Cerebral cortex (tissue), 2 donors: ENCODE data around the gene YY1.

GRCh38 chr14:99478570-99478993 lies 2.1 kb downstream of the SETD3 start:
- PRO-cap, 2 experiments, result no peak in any of the 2 experiments

DNA sequence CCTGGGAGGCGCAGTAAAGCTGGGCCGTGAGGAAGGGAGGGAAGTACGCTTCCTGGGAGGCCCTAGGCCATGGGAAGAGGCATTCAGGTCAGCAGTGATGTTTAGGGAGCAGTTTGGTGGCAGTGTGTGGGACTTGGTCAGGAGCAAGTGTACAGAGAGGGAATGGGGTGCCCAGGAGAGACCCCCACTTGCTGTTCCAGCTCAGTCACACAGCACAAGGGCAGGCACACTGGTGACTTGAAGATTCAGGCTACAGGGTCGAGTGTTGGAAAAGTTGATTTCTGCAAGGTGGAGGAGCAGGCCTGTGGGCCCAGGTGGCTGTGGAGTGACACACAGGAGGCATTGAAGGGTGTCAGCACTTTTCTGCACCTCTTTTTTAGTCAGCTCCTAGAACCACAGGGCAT lies 27.3 kb downstream of the CCNK start:
- PRO-cap, 2 experiments, result no peak in any of the 2 experiments

- PRO-cap, 2 experiments, result no peak in any of the 2 experiments
Observed at GRCh38 chr14:99524106-99524433, 42.9 kb downstream of the CCNK start.

DNA sequence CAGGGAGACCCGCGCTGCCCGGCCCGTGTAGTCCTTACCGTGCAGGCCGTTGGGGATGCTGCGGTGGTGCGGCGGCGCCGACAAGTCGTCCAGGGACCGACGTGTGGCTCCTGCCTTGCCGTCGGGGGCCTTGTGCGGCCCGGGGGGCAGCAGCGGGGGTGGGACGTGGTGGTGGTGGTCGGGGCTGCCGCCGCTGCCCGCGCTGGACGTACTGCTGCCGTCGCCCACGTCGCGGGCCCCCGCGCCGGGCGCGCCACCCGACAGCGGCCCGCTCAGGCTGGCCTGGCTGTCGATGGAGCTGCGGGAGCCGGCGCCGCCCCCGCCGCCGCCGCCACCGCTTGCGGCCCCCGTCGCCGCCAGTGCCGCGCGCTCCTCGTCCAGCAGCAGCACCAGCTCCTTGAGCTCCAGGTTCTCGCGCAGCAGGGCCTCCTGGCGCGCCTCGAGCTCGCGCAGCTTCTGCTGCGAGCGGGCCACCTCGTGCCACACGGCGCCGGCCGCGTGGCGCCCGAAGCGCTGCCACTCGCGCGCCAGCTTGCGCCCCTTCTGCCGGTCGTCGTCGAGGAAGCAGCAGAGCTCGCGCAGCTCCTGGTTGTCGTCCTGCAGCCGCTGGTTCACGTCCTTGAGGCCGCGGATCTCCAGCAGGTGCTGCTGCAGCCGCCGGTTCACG lies 745 bp downstream of the CCDC85C start:
- PRO-cap, 2 experiments, result no peak in any of the 2 experiments

GRCh38 chr14:99670824-99671692 lies 13.0 kb upstream of the CYP46A1 start:
- PRO-cap, 2 experiments, result peak in 1 of 2 experiments; most common minus-strand start chr14:99671441 (in 1)

- PRO-cap, 2 experiments, result no peak in any of the 2 experiments
Observed at GRCh38 chr14:99672516-99672877, 11.6 kb upstream of the CYP46A1 start.

DNA sequence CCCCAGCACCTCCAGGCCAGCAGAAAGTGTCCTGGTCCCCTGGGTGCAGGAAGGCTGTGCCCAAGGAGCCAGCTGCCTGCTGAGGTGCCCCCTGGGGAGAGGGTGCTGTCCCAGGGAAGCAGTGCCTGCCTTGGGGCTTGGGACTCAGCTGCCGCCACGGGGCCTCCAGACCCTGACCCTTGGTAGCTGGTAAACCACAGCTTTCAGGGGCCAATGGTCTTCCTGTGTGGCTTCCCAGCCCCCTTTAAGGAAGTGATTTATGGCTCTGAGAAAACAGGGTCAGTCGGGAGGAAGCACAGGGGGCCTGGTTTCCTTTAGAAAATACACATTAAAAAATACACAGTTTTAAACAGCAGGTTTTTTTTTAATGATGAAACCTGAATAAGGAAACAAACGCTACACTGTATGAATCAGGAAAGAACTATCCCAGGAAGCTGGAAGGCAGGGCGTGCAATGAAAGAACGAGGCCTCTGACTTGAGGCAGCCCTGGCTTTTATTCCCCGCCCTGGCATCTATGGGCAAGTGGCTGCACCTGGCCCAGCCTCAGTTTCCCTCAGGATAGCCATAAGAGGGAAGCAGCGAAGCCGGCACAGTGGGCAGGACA lies 40.6 kb upstream of the EML1 start:
- PRO-cap, 2 experiments, result no peak in any of the 2 experiments

DNA sequence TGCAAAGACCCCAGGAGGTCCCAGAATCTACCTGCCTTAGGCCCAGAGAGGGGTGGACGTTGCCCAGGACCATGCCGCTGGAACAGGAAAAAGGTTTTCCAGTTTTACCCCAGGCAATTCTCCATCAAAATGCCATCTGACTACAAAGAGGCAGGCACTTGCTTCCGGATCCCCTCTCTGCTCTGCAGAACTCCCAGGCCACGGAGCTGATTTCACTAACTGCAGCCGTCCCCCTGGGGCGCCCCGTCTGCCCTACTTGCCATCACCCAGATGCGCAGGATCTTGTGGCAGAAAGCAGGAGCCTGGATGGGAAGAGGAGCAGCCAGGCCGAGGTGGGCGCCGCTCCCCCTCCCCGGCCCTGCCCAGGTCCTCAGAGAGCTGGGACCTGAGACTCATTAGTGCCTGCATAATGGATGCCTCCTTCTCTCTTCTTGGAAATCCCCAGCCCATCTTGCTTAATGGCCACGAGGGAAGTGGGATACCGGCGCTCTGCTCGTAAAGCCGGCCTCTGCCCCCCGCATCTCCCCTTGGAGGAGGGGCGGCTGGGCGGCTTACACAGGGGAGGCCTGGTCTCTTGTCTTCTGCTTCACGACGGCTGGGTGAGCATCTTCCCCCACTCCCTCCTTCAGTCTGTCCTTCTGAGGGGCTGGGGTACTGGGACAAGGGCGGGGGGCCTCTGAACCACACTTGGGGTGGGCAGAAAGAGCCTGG lies 19.6 kb upstream of the EML1 start:
- PRO-cap, 2 experiments, result no peak in any of the 2 experiments

GRCh38 chr14:99943664-99944138 lies 121.5 kb upstream of the EVL start:
- PRO-cap, 2 experiments, result no peak in any of the 2 experiments

GRCh38 chr14:100030387-100031241 lies 34.6 kb upstream of the EVL start:
- PRO-cap, 2 experiments, result peak in 1 of 2 experiments; most common minus-strand start chr14:100030584 (in 1)

GRCh38 chr14:100073774-100074211 lies 8.6 kb downstream of the EVL start:
- PRO-cap, 2 experiments, result no peak in any of the 2 experiments

DNA sequence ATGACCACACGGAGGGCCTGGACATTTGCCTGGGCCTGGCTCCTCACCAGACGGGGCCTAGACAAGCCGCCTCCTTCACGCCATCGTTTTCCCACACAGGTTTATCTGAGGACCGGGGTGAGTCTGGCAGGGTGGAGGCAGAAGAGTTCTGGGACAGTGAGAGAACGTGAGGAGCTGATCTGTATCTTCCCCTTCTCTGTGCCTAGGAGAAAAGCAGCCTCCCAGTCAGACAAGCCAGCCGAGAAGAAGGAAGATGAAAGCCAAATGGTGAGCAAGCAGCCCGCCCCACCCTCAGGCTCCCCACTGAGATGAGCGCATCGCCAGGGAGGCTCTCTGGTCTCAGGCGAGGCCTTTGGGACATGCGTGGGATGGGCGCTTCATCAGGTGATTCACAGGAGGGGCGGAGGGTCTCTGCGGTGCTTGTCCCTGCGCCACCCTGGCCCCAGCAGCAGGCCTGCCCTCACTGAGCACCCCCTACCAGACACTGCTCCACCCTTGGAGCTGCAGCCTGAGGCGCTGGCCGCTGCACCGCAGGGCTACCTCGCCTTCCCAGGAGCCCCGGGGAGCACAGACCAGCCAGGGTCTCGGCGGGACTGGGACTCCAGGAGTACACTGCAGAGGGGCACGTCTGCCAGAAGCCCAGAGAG lies 26.8 kb downstream of the DEGS2 start:
- PRO-cap, 2 experiments, result no peak in any of the 2 experiments

DNA sequence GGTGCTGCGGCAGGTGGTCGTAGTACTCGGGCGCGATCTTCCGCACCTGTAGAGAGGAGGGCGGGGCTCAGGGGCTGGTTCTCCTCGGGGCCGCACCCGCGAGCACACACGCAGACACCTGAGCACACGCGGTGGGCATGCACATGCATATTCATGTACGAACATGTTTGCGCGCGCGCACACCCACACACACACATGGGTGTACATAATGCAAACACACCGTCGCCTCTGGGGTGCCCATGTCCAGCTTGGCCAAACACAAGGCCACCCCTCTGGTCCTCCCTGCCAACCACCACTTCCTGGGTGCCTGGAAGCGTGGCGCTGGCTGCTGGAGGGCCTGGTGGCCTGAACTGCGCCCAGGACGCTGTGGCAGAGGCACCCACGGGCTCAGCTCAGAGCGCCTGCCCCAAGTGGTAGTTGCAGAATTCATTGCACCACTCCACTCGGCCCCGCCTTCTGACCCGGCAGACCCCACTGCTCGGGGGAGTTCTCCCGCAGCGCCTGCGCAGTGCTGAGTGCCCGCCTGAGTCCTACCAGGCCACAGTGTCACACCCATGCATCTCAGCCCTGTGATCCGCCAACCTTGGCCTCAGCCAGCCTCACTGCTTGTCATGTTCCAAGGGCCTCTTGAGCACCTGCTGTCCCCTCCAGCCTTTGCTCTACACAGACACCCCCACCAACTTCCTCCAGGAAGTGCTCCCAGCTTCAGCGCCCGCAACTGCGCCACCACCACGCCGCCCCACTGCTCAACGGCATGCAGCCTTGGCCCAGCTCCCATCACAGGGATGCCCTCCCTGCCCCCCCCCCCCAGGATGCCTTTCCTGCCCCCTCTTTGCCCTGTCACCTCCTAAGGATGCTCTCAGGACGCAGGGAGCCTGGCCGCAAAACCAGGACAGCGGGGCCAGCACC lies 12.3 kb downstream of the DEGS2 start:
- PRO-cap, 2 experiments, result no peak in any of the 2 experiments

GRCh38 chr14:100190118-100190539 lies 30.7 kb upstream of the DEGS2 start:
- PRO-cap, 2 experiments, result no peak in any of the 2 experiments

DNA sequence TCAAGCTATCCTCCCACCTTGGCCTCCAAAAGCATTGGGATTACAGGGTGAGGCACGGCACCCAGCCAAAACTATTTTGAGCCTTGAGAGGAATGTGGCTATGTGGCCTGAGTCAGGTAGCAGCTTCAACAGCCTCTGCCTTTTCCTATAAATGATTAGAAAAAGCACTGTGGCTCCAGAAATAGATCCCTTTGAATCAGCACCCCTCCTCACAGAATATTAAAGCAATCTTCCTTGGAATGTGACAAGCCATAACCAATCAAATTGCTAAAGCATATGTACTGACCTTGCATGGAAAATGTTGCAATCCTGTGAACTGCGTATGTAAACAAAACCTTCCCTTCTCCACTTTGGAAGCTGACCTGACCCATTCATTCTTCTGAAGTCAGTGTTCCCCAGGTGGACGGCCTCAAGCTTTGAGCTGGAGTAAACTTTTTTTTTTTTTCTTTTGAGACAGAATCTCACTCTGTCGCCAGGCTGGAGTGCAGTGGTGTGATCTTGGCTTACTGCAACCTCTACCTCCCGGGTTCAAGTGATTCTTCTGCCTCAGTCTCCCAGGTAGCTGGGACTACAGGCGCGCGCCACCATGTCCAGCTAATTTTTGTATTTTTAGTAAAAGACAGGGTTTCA lies 34.4 kb upstream of the YY1 start:
- PRO-cap, 2 experiments, result no peak in any of the 2 experiments

GRCh38 chr14:100213420-100214602 lies 25.1 kb upstream of the YY1 start:
- PRO-cap, 2 experiments, result peak in 1 of 2 experiments; most common plus-strand start chr14:100214164 (in 1); most common minus-strand start chr14:100214534 (in 1)

DNA sequence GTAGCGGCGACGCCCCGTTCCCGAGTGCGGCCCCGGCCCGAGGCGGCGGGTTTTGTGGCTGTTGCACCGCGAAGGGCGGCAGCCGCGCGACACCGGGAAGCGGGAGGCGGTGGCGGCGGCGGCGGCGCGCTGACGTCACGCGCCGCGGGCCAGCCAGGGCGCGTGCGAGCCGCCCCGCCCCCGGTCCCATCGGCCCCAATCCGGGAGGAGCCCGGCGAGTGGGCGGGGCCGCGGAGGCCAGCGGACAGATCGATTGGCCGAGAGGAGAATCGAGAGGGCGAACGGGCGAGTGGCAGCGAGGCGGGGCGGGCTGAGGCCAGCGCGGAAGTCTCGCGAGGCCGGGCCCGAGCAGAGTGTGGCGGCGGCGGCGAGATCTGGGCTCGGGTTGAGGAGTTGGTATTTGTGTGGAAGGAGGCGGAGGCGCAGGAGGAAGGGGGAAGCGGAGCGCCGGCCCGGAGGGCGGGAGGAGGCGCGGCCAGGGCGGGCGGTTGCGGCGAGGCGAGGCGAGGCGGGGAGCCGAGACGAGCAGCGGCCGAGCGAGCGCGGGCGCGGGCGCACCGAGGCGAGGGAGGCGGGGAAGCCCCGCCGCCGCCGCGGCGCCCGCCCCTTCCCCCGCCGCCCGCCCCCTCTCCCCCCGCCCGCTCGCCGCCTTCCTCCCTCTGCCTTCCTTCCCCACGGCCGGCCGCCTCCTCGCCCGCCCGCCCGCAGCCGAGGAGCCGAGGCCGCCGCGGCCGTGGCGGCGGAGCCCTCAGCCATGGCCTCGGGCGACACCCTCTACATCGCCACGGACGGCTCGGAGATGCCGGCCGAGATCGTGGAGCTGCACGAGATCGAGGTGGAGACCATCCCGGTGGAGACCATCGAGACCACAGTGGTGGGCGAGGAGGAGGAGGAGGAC lies at the start of gene YY1:
Gene YY1, plus strand, starts transcription at position 654 of the 898 bp plus-strand sequence.
- PRO-cap, 2 experiments, result peak in 1 of 2 experiments; most common plus-strand start position 400 of the sequence (in 1); most common minus-strand start position 26 of the sequence (in 1)

DNA sequence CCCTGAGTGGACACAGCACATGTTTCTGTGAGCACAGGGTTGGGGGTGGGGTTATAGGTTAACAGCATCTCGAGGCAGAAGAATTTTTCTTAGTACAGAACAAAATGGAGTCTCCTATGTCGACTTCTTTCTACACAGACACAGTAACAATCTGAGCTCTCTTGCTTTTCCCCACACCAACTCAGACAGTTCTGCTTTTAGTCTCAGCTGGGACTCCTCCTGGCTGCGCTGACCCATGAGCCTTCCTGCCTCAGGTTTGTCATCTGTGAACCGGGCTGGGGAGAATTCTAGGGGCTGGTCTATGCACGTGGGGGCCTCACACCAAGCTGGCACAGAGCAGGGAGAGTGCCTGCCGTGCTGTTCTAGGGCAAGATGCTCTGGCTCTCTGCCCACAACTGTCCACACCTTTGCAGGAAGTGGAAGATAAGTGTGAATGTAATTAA lies 6.4 kb upstream of the SLC25A29 start:
- PRO-cap, 2 experiments, result no peak in any of the 2 experiments

- PRO-cap, 2 experiments, result no peak in any of the 2 experiments
Observed at GRCh38 chr14:100418535-100418828, 42.2 kb downstream of the WDR25 start.

GRCh38 chr14:100434246-100434655 lies 58.0 kb downstream of the WDR25 start:
- PRO-cap, 2 experiments, result no peak in any of the 2 experiments